Measurements from ENCODE around the genes ZFYVE21, TDRD9 and ASPG.

- RRBS, 2 experiments = no CpG with 5 or more reads among the region's 5 CpGs
Measured at GRCh38 chr14:103498051-103498621, 24.5 kb downstream of the CKB start.

- RRBS, 2 experiments = 4 to 12% methylated on average over 3 to 8 of the region's 36 CpGs
Measured at GRCh38 chr14:103520684-103521178, 1.9 kb downstream of the CKB start.

DNA sequence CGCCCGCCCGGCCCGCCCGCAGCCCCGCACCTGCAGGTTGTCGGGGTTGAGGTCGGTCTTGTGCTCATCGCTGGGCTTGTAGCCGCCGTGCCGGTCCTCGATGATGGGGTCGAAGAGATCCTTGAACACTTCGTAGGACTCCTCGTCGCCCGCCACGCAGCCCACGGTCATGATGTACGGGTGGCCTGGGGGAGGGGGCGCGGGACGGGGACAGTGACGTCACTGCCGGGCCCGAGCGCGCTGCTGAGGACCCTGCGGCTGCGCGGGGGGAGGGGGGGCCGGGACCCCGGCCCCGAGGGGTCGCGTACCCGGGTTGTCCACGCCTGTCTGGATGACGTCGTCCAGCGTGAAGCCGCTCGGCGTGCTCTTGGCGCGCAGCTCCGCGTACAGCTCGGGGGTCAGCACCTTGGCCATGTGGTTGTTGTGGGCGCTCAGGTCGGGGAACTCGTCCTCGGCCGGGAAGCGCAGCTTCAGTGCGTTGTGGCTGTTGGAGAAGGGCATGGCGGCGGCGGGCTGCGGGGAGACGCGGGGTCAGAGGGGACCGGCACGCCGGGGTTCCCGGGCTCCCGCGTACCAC lies 549 bp downstream of the CKB start:
- RRBS, 2 experiments = under 1 to 2% methylated on average over 25 of the region's 69 CpGs

- RRBS, 2 experiments = no CpG with 5 or more reads among the region's 18 CpGs
Measured at GRCh38 chr14:103525057-103525895, 2.6 kb upstream of the CKB start.

- RRBS, 2 experiments = 81 to 85% methylated on average over 5 of the region's 40 CpGs
Measured at GRCh38 chr14:103542014-103543130, 13.4 kb downstream of the TRMT61A start.

- RRBS, 2 experiments = 81 to 91% methylated on average over 3 of the region's 10 CpGs
Measured at GRCh38 chr14:103558132-103558802, 4.2 kb downstream of the BAG5 start.

DNA sequence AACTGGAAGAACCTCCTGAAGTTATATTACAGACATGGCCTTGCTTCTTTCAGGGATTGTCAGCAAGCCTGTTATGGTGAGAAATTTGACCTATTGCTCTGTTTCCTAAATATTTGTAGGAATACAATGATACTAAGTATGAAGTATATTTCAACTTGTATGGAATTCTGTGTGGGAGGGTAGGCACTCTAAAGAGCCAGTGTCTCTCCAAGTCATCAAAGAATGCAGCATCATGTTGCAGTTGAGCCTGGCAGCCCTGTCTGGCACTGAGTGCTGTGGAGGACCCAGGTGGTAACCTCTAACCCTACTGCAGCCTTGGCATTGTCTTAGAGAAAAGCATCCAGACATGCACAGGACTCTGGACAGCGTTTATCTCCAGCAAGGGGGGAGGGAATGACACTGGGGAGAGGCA lies 1.6 kb downstream of the KLC1 start:
- RRBS, 2 experiments = no CpG with 5 or more reads among the region's 1 CpG

DNA sequence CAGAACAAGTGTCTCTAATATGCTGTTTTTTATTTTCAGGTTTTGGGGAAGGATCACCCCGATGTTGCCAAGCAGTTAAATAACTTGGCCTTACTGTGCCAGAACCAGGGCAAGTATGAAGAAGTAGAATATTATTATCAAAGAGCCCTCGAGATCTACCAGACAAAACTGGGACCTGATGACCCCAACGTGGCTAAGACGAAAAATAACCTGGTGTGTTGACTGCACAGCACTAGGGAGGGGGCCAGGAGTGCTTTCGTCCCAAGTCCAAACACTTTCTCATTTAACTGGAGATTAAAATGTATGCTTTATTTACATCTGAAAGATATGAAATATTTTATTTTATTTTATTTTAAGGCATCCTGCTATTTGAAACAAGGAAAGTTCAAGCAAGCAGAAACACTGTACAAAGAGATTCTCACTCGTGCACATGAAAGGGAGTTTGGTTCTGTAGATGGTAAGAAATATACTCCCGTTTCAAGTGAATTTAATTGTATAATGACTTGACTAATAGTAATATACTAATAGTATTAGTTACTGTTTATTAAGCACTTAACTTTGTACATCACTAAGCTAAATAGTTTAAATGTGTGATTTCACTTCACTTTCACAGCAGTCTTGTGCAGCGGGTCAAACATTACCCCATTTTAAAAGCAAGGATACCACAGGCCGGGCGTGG lies 42.1 kb downstream of the XRCC3 start:
- RRBS, 2 experiments = no CpG with 5 or more reads among the region's 10 CpGs

GRCh38 chr14:103715583-103716057 lies at the start of gene ZFYVE21:
TSS of gene ZFYVE21 (plus strand) at chr14:103715810.
- RRBS, 2 experiments = 0% methylated on average over 3 of the region's 67 CpGs

DNA sequence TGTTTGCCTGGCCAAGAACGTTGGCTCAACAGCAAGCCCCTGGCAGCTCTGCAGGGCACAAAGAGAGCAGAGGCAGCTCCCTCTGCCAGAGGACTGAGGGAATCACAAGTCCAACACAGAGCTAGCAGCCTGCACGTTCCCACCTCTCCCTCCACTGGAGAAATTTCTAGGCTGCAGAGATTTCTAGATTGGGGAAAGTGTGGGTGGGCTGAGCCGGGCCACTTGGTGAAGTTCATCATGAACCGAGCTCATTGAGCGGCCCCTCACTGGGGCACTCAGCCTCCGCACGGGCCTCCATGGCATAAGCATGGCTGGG lies 19.8 kb downstream of the ZFYVE21 start:
- RRBS, 2 experiments = no CpG with 5 or more reads among the region's 7 CpGs

- RRBS, 2 experiments = no CpG with 5 or more reads among the region's 12 CpGs
Measured at GRCh38 chr14:103889279-103889612, 32.1 kb downstream of the ATP5MJ start.

- RRBS, 2 experiments = 81% methylated on average over 30 to 37 of the region's 84 CpGs
Measured at GRCh38 chr14:103928109-103928828, at the start of gene TDRD9. TSS of gene TDRD9 (plus strand) at chr14:103928456.

DNA sequence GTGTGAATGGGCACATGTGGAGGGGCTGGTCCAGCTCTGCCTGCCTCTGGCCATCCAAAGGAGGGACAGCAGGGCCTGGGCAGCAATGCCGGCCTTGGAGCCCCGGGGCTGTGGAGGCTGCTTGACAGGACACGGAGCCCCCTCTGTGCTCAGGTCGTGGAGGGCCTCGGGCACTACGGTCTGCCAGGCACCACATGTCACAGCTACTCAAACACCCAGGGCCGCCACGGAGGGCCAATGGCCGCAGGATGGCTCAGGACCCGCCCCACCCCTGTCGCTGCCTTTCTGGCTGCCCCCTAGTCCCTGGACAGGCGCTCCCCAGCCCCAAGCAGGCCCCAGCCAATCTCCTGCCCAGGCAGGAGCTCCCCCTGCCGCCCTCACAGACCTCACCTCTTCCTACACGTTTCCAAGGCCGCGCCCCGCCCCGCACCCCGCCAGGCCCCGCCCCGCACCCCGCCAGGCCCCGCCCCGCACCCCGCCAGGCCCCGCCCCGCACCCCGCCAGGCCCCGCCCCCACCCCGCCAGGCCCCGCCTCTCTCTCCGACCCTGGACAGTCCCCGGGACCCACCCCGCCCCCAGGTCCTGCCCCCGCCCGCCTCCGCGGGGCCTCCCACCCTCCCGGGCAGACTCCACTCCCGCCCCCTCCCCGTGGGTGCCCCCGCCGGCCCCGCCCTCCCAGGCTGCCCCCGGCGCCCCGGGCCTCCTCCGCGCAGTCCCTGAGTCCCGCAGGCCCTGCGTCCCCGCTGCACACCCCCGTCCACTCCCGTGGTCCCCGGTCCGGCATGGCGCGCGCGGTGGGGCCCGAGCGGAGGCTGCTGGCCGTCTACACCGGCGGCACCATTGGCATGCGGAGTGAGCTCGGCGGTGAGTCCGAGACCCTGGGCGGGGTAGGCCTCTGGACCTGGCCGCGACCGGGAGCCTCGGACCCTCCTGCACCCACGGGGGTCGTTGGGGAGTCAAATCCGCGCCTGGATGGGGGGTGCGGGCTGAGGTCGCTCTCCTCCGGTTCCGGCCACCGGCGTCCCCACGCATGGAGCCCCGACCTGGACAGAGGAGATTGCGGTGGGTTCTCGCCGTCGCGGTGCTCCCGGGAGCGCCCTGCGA lies at the start of gene ASPG:
TSS of gene ASPG (plus strand) at position 712 of the 1,104 bp plus-strand sequence.
- RRBS, 2 experiments = 68 to 69% methylated on average over 52 of the region's 94 CpGs

DNA sequence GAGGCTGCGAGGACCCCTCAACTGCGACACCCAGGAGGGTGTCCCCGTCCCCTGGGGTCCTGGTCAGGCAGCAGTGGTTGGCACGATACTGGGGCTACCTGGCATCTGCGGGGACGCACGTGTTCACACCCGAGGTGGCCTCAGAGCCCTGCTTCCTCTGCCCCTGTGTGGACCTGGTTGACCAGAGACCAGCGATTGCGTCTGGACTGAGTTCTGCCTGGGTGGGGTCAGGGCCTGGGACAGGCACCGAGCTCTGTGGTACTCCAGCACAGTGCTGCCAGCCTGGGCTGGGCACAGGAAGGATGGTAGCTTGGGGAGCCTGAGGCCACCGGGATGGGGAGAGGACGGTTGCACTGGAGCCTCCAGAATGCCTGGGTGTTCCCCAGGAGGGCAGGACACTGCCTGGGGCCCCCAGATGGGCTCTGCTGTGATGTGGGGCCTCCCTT lies 768 bp downstream of the ASPG start:
- RRBS, 2 experiments = no CpG with 5 or more reads among the region's 13 CpGs

DNA sequence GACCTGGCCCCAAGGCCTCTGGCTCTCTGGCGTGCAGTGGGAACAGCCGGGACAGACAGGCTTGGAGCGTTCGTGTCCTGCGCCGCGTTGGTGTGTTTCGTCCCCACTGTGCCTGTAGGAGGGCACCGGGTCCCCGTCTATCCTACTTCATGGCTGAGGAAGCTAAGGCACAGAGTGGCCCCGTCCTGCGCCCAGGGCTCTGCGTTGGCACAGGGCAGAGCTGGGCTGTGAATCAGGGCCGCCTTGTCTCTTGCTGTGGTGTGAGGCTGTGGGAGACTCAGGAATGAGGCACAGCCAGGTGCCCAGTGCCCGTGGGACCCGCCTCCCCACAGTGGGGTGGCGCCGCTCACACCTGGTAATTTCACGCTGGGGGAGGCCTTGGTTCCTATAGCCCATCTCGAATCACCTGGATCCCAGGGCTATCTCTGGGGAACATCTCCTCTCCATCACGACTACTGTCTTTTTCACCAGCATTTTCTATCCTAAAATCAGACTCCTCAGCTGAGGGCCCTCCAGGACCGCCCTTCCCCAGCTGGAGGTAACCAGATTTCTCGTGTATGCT lies 23.6 kb upstream of the KIF26A start:
- RRBS, 2 experiments = 73 to 78% methylated on average over 6 of the region's 23 CpGs

- RRBS, 2 experiments = no CpG with 5 or more reads among the region's 13 CpGs
Measured at GRCh38 chr14:104149612-104150189, 11.3 kb downstream of the KIF26A start.

GRCh38 chr14:104240153-104240941 lies 102.0 kb downstream of the KIF26A start:
- RRBS, 2 experiments = 34 to 57% methylated on average over 4 of the region's 15 CpGs

DNA sequence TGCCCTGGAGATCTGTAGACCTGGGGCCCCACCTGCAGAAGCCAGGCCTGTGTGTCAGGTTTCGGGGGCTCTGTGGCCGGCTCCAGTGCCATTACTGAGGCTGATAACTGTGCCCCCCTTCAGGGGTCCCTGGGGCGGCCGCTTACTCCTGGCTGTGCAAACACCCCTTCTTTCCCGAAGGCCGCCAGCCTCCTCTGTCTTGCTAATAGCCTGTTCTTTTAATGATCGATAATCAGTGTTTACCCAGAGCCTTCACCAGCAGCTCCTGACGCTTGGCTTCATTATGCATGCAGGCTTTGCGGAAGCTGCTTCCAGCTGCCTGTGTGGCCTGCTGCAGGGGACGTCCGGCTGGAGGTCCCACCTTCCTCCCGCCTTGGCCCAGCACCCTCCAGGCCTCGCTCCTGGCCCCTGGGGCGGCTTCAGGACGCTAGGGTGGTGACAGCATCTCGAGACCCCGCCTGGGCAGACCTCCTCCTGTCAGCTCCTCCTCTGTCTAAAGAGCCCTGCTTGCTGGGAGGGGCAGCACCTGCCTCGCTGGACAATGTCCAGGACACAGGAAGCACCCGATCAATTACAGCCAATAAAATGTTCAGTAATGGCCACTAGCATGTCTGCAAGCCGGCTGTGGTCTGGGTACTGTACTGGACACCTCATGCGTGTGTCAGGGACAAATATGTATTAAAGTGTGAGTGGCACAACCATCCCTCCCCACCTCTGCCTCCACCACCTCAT lies 153.1 kb downstream of the KIF26A start:
- RRBS, 2 experiments = no CpG with 5 or more reads among the region's 21 CpGs

GRCh38 chr14:104316114-104316981 lies 178.0 kb downstream of the KIF26A start:
- RRBS, 2 experiments = 20 to 40% methylated on average over 2 to 3 of the region's 26 CpGs

DNA sequence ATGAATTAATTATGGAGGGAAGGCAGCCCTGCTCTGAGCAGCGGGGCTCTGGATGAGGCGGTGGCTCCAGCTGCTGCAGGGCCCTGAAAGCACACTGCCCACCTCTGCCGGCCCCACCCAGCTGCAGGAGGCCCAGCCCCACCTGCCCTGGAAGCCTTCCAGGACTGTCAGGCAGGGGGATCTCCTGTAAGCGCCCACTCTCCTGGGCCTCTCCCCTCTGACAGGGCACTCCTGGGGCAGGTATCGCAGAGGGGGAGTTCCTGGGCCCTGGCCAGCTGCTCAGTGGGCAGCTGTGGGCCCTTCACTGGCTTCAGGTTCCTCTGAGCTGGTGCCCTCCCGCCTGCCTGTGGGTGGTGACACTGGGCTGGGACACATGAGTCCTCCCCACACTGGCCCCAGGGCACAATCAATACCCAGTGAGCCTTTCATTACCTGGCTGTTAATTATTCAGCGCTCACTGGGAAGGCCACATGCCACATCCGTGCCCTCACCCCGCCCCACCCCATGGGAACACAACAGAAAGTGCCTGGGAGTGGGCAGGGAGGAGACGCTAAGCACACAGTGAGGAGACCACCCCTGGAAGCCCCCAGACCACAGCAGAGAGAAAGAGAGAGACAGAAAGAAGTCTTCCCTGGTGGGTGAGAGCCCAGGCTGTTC lies 142.3 kb upstream of the C14orf180 start:
- RRBS, 2 experiments = no CpG with 5 or more reads among the region's 10 CpGs

Data from LNCaP clone FGC (cell line).